HEK293 (cell line): ENCODE results near the genes ZFYVE1, PAPLN and DNAL1.

DNA sequence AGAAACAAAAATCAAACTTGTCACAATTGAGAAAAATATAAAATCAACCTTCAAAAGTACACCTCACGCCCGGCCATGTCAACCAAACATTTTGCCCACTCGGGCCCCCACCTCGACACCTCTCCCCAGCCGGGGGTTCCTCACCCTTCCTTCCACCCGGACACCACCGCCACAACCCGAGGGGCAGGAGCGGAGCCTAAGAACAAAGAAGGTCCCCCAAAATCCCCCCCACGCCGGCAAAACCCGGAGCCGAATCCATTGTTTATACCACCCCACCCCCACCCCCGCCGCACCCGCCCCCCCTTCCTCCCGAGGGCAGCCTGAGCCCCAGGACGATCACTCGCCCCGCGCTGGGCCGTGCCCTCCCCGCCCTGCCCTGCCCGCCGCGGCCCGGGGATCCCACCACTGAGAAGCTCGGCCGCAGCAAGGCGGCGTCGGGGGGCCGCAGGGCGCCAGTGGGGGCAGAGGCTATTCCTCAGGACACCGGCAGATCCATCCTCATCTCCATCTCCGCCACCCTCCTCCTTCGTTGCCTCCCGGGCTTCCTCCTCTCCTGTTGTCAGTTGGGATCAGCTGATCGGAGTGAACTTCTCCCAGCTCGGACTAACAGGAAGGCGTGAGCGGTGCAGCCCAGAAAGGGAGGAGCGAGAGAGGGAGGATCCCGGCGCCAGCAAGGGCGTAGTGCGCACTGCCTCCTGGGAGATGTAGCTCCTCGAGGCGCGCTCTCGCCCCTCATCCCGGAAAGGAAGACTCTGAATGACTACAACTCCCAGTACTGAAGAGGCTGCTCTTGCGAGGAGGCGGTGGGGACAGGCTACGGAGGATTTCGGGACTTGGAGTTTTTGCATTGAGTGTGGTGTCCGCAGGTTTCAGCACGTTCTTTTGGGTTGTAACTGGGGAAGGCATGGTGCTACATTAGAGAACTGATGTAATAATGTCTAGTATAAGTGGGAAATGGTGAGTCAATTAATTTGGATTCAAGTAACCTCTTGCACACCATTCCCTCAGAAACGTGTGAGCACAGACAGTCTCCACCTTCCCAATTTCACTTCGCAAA lies at the start of gene ZFYVE1:
Gene ZFYVE1, minus strand, starts transcription at position 584 of the 1,057 bp plus-strand sequence.
- PRO-cap = bidirectional peak, plus-strand start at position 880 of the sequence, minus-strand start at position 561 of the sequence
- RRBS, 2 experiments = 1 to 3% methylated on average over 28 of the region's 60 CpGs

DNA sequence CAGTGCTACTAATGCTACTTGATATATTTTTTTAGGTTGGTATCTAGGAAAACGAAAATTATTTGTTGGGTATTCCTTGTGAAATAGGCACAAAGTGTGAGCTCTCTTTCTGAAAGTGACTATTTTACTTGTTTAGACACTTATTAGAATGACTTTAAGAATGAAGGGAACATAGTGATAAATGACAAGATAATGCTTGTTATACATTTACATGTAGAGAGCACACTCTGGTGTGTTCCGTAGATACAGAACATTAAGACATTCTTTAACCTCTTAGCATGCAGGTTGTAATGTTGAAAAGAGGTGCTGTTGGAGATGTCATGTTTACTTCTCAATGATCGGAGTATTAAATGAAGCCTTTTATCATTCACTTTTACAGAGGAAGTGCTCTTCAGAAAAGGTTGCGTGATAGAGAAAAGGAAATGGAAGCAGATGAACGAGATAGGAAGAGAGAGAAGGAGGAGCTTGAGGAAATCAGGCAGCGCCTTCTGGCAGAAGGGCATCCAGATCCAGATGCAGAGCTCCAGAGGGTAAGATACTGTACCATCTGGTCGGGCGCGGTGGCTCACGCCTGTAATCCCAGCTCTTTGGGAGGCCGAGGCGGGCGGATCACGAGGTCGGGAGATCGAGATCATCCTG lies 27.2 kb upstream of the PSEN1 start:
- PRO-cap = no peak
- RRBS, 2 experiments = no CpG with 5 or more reads among the region's 16 CpGs

- PRO-cap = no peak
- RRBS, 2 experiments = no CpG with 5 or more reads among the region's 10 CpGs
Measured at GRCh38 chr14:73232574-73233039, 4.7 kb upstream of the PAPLN start.

DNA sequence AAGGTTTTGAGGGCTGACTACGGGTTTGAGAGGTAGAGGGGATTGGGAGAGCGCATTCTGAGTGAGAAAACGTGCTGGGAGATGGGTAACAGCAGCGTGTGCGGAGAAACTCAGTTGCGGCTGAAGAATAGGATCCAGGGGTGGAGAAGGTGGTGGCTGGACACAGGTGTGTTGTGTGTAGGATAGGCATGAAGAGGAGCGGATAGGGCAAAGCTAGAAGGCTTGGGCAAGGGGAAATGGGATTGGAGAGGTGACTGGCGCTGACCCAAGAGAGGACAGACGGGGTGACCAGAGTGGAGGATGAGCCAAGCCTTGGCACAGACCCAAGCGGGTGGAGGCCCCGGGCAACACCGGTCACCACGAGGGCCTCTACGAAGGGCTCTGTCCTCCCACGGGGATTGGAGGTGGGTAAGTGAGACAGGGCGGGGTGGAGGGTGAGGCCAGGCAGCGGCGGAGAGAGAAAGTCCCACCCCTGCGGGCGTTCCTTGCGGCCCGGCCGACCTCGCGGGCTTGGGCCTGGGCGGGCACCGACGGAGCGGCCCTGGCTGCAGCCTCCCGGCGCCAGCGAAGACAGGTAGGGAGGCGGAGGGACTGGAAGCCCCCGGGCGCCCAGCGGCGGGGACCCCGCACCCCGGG lies at the start of gene PAPLN:
Gene PAPLN, plus strand, starts transcription at position 488 of the 636 bp plus-strand sequence.
- PRO-cap = no peak
- RRBS, 2 experiments = 9 to 76% methylated on average over 14 of the region's 39 CpGs

DNA sequence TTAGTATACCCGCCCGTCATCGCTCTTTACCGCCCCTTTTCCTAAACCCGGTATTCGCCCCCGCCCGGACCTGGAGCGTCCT lies 147 bp upstream of the NUMB start:
- PRO-cap = no peak
- RRBS, 2 experiments = no CpG with 5 or more reads among the region's 9 CpGs

- PRO-cap = no peak
- RRBS, 2 experiments = 26 to 98% methylated on average over 5 to 6 of the region's 89 CpGs
Measured at GRCh38 chr14:73537219-73538185, 559 bp downstream of the ACOT1 start.

DNA sequence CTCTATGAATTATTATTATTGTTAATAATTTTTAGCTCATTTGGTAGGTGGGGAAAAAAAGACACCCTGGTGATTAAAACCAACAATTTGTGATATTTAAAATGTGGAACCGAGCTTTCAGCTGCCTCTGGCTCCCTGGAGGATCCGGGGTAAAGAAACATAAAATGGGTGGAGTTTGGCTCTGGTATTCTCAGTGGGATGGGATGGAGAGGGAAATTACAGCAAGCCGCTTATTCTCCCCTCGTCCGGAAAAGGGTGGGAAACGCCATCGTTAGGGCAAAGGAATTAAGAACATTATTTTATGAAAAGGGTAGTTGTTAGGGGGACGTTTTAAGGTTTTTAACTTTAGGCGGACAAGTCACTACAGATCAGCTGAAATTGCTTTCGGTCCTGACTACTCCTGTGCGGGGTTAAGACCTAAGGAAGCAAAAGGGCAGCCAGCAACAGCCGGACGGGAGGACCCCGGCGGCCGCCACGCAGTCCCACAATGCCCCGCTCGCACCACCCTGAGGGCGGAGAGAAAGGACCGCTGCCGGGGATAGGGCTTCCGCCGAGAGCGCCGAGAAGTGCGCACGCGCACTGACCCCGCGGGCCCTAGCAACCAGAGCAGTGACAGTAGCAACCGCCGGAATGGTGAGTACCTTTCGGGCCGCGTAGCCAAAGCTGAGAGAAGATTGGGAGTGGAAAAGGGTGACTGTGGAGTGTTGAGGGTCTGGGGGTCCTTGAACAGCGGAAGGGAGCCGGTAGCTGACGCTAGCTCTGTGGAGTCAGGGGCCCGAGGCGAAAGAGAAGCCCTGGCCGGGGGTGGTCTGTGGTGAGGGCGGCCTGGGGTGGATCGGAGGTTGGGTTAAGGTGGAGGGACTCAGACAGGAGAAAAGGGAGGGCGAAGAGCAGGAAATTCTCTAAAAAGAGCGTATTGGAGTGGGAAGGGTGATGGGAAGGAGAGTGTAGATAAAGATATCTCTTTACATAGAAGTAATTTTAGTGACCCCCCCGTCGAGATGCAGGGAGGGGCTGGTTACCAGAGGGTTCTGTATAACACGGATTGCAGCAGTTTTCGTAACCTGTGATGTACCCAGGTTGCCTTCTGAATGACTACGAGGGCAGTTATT lies at the start of gene DNAL1:
Gene DNAL1, plus strand, starts transcription at position 577 of the 1,112 bp plus-strand sequence.
- PRO-cap = bidirectional peak, plus-strand start at position 187 of the sequence, minus-strand start at position 151 of the sequence; bidirectional peak, plus-strand start at position 579 of the sequence, minus-strand start at position 489 of the sequence
- RRBS, 2 experiments = 1 to 2% methylated on average over 24 of the region's 51 CpGs

- PRO-cap = bidirectional peak, plus-strand start at chr14:73713050, minus-strand start at chr14:73712844; bidirectional peak, plus-strand start at chr14:73713646, minus-strand start at chr14:73713645
- RRBS, 2 experiments = no CpG with 5 or more reads among the region's 21 CpGs
Measured at GRCh38 chr14:73713017-73713733, 1.0 kb downstream of the PNMA1 start.

GRCh38 chr14:73757567-73758281 lies 2.4 kb downstream of the MIDEAS start:
- PRO-cap = no peak
- RRBS, 2 experiments = no CpG with 5 or more reads among the region's 9 CpGs

DNA sequence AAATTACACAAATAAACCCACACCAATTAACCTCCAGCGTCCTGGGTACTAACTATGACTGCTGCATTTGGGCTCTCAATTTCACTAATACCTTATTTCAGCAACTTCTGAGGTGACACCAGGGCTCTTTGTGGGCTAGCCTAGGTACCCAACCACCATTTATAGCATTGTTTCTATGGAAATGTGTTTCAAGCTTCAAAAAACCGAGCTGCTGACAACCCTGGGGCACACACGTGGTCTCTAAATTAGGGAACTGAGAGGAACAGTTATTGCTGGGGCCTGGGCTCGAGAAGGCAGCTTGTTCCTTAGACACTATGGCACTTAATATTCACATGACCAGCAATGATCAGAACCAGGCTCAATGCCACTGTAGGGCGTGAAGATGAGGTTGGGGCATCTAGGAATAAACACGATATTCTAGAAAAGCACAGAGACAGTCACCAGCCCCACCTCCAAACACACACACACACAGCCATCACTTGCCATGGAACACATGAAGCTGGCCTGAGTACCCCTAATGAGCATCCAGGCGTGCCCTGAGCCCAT lies 10.6 kb upstream of the MIDEAS start:
- PRO-cap = no peak
- RRBS, 2 experiments = no CpG with 5 or more reads among the region's 7 CpGs

DNA sequence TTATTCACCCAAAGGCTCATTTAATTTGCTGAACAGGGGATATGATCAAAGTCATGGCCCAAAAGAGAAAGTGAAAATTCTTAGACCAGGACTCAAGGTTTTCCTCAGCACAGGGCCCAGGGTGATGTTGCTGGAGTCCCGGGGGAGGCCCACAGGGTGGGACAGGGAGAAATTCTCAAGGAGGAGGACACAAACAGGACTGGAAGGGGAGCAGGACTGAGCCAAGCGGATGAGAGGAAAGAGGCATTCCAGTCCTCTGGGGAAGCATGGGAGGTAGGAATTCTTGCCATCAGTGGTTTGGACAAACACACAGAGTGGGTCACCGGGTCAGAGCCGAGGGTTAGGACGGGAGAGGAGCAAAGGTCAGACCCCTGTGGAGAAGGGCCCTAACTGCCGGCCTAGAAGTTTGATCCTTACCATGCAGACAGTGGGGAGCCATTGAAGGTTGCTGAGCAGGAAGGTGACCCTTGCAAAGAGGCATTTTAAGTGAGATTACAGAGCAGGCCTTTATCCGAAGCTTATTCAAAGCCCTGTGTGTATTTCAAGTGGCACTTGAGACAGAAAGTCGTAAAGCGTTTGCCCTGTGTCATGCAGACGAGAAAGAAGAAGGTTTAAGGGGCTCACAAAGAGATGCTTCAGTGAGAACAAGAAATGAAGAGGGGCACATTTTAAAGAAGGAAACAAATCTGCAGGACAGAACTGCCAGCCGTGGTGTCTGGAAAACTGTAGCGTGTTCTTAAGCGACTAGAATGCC lies 23.2 kb upstream of the MIDEAS start:
- PRO-cap = no peak
- RRBS, 2 experiments = 39 to 82% methylated on average over 4 of the region's 13 CpGs

- PRO-cap = no peak
- RRBS, 2 experiments = no CpG with 5 or more reads among the region's 2 CpGs
Measured at GRCh38 chr14:74326155-74326550, 22.1 kb upstream of the VRTN start.

- PRO-cap = no peak
- RRBS, 2 experiments = 83 to 93% methylated on average over 2 to 4 of the region's 12 CpGs
Measured at GRCh38 chr14:74348686-74349221, 483 bp downstream of the VRTN start.

DNA sequence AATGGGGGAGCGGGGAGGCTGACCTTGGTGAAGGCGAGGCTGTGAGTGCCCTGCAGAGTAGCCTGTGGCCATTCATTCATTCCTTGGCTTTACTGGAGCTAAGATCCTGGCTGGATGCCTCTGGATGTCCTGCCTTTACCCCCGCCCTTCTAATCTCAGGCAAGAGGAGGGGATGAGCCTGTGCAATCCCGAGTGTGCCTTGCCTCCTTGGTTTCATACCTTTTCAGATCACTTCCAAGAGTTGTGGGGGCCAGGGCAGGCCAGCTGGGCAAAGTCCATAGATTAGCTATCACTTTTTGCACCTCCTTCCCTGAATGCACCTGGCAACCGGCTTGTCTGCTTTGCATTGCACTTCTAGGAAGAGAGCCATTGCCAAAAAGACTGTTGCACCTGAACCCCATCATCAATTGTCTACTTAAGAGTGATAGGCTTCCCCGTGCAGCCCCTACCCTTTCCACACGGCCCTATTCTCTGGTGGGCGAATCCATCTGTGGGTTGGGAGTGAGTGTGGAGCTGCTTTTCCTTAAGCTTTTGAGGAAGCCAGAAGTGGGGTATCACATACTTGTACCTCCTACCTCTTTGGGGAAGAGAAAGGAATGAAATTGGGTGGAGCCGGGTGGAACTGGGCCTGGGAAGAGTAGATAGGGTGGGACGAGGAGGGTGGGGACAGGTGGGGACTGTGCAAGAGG lies 1.6 kb downstream of the VRTN start:
- PRO-cap = no peak
- RRBS, 2 experiments = no CpG with 5 or more reads among the region's 10 CpGs

GRCh38 chr14:74491748-74492686 lies 1.1 kb downstream of the NPC2 start:
- PRO-cap = no peak
- RRBS, 2 experiments = no CpG with 5 or more reads among the region's 25 CpGs

DNA sequence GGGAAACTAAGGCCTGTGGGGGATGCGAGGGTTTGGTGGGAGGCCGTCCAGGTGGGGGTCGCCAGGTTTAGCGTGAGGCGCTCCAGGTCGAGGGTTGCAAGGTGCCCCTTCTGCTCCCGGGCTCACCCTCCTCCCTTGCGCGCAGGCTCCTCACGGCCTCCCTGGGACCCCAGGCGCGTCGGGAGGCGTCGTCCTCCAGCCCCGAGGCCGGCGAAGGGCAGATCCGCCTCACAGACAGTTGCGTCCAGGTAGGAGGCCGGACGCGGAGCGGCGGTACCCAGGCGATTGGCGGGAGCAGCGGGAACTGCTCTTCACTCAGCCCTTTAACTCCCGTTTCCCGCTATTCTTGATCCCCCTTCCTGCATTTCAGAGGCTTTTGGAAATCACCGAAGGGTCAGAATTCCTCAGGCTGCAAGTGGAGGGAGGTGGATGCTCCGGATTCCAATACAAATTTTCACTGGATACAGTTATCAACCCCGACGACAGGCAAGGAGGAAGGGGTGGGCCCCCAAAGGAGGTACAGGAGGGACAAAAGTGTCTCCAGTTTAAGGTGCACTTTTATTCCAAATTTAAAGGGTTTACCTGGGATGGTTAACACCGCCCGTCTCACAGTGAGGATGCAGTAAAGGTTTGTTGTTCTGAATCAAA lies 464 bp downstream of the ISCA2 start:
- PRO-cap = unidirectional peak, plus-strand start at position 64 of the sequence; bidirectional peak, plus-strand start at position 231 of the sequence, minus-strand start at position 206 of the sequence
- RRBS, 2 experiments = 3% methylated on average over 13 of the region's 36 CpGs

GRCh38 chr14:74572220-74572628 lies 39.8 kb downstream of the LTBP2 start:
- PRO-cap = bidirectional peak, plus-strand start at chr14:74572341, minus-strand start at chr14:74572377
- RRBS, 2 experiments = no CpG with 5 or more reads among the region's 4 CpGs

DNA sequence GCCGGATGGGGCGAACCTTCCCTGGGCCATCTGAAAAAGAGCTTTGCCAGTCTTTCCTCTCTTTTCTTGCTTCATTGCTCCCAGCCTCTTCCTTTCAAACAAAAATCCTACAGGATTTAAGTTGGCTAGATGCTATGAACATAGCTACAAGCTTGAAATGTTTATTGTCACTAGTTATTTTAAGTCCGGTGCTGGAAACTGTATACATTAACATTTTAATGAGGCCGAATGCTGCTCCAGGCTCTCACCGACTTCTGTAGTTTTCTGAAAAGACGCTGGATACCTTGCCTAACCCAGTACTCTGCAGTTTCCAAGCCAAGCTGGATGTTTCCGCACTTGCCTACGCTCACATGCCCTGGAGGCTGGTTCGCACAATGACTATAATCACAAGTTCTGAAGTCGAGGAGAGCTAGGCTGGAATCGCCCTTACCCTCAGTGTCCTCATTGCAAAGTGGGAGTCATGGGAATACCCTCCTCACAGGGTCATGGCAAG lies 39.2 kb downstream of the LTBP2 start:
- PRO-cap = no peak
- RRBS, 2 experiments = no CpG with 5 or more reads among the region's 11 CpGs

- PRO-cap = no peak
- RRBS, 2 experiments = no CpG with 5 or more reads among the region's 4 CpGs
Measured at GRCh38 chr14:74593554-74593975, 18.5 kb downstream of the LTBP2 start.

GRCh38 chr14:74609263-74609505 lies 2.9 kb downstream of the LTBP2 start:
- PRO-cap = no peak
- RRBS, 2 experiments = no CpG with 5 or more reads among the region's 3 CpGs